ENCODE results near the genes PAFAH1B3, LIPE and TEX101.

DNA sequence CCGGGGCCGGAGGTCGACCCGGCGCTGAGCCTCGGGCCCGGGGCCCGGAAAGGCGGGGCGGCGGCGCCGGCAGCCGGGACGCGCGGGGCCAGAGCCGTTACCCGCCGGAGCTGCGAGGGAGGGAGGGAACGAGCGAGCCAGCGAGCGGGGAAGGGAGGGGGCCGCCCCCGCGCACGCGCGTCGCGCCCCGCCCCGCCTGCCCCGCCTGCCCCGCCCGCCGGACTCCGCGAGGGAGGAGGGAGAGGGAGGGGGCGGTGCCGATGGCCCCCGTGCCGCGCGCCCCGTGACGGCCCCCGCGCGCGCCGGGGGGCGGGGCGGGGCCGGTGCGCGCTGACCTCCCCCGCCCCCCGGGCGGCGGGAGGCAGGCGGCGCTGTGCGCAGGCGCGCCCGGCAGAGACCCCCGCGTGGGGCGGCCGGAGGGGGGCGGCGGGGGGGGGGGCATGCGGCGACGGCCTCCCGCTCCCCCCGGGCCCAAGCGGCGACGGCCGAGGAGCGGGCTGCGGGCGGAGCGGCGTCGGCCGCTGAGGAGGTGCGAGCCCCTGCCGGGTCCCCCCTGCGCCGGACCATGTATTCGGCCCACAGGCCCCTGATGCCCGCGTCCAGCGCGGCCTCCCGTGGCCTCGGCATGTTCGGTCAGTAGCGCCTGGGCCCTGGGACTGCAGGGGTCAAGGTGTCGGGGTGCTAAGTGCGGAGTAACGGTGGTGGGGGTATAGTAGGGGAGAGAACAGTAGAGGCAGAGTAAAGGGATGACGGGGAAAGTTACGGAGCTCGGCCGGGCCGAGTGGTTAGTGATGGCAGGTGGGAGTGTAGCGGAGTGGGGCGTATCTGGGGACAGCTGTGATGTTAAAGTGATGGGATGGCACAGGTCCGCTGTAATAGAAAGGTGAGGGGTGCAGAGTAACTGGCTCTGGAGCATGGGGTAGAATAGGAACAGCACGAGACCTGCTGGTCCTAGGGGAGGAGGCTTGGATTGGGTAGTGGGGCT lies 15.4 kb downstream of the CIC start:
- PRO-cap: bidirectional peak, plus-strand start at position 352 of the sequence, minus-strand start at position 112 of the sequence

- PRO-cap: no peak
Measured at GRCh38 chr19:42294148-42295070, 7.5 kb upstream of the PRR19 start.

DNA sequence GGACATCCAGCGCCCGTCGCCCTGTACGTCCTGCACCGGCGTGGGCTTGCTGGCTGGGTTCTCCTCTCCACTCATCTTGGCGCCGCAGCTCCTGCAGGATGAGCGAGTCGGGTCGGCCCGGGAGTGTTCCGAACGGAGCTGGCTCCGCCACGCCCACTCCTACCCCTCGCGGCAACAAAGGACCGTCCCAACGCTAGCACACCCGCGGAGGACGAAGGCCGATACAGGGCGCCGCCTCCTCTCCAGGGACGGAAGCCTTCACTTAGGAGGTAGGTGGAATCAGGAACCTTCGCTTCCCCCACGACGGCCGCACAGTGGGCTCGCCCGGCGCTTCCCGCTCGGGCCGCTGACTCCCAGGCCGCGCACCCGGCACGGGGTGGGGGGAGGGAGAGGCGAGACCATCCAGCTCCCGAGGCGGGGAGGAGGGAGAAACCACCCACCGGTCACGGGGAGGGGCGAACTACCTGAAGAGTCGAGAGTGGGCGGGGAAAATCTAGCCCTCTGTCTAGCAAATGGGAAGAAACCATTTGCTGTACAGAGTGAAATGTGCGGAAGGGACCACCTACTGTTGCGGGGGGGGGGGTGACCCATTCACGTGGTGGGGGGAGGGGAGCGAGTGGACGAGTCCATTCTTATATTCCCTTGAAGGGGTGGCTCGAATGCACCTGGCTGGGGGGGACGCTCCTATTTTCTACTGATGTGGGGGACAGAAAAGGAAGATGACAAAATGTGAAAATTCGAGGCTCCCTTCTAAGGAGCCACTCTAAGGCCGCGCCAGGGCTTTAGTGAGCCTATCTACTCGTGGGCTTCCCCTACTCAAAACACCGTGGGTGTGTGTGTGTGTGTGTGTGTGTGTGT lies at the start of gene PAFAH1B3:
Gene PAFAH1B3 (minus strand): TSS at position 390 of the 858 bp plus-strand sequence.
- PRO-cap: bidirectional peak, plus-strand start at position 205 of the sequence, minus-strand start at position 100 of the sequence

GRCh38 chr19:42376937-42377378 lies 13.1 kb downstream of the CNFN start:
- PRO-cap: no peak

GRCh38 chr19:42427104-42427516 lies at the start of gene LIPE:
Gene LIPE (minus strand): TSS chr19:42427388.
- PRO-cap: no peak

GRCh38 chr19:42458890-42459616 lies 16.3 kb upstream of the CXCL17 start:
- PRO-cap: no peak

DNA sequence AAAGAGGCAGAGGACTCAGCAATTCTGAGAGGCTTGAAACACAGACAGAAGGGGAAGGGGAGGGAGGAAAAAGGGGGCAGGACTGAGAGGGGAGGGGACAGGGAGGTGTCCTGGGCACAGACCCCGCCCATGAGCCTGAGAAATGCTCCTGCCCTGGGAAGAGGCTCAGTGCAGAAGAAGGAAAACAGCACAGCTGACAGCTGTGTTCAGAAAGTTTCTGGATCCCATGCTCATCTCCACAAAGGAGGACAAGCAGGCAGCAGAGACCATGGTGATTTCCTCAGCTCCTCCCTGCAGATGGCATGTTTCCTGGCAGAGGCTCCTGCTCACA lies 59.2 kb upstream of the CEACAM8 start:
- PRO-cap: no peak

DNA sequence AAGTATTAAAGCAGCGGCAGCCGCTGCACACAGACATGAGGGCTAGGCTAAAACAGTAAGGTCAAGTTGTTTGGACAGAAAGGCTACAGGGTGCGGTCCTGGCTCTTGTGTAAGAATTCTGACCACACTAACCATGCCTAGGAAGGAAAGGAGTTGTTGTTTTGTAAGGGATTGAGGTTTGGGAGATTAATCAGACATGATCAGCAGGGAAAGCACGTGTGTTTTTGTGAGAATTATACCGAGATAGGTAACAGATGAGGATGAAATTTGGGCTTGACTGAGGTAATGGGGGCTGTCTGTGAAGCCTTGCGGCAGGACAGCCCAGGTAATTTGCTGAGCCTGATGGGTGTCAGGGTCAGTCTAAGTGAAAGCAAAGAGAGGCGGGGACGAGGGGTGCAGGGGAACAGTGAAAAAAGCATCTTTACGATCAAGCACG lies 27.9 kb upstream of the CD177 start:
- PRO-cap: no peak

DNA sequence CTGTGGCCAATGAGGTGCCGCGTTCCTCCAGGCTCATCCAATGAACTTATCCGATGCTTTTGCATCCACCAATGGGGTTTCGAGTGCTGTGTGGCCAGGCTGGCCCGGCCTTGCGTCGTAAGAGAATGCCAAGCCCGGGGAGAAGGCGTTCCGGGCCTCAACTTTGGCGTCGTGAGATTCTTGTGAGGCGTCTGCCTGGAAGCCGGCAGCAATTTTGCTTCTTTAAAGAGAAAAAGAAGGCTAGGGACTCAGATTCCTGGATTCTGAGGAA lies at the start of gene TEX101:
Gene TEX101 (plus strand): TSS at position 120 of the 271 bp plus-strand sequence.
- PRO-cap: no peak

DNA sequence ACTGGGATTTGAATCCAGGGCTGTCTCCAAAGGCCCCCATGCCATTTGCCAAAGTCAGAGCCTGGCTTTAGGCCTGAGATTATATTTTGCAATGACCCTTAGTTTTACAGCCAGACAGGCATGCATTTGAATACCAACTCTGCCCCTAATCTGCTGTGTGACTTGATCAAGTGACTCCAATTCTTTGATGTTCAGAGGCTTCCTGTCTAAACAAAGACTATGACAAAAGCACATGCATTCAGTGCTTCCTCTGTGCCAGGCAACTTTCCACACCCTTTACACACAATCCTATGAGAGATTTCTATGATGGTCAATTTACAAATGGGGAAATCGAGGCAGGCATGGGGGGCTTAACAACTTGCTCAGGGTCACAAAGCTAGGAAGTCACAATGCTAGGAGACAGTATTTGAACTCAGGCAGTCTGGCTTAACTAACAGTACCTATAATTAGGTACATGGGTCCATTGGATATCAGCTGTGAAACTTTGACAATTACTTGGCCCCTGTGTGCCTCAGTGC lies 3.7 kb upstream of the LYPD3 start:
- PRO-cap: no peak

DNA sequence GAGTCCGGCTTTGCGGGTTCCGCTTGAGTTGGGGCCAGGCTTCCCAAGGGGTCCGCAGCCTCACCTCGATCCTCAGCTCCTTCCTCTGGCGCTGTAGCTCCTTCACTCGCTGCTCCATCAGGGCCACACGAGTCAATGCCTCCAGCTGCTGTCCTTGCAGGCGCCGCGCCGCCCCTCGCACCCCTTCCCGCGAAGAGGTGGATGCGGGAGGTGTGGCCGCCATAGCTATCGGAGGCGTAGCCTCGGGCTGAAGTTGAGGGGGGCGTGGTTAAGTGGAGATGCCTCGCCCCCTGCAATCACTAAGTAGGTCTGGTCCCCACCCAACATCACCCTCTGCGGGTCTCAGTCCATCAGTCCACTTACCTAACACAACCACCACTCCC lies 2.5 kb downstream of the PHLDB3 start:
- PRO-cap: no peak

DNA sequence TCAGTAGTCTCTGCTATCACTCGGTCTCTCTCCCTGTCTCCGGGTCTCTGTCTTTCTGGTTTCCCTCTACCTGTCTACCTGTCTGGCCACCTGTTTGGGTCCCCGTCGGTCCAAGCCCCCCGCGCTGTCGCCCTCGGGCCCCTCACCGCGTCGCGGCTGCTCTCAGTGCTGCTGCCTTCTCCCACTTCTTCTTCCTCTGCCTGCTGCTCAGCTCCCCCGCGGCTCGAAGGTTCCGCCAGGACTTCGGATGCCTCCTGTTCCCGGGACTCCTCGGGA lies 848 bp downstream of the PHLDB3 start:
- PRO-cap: unidirectional peak, minus-strand start at position 198 of the sequence

DNA sequence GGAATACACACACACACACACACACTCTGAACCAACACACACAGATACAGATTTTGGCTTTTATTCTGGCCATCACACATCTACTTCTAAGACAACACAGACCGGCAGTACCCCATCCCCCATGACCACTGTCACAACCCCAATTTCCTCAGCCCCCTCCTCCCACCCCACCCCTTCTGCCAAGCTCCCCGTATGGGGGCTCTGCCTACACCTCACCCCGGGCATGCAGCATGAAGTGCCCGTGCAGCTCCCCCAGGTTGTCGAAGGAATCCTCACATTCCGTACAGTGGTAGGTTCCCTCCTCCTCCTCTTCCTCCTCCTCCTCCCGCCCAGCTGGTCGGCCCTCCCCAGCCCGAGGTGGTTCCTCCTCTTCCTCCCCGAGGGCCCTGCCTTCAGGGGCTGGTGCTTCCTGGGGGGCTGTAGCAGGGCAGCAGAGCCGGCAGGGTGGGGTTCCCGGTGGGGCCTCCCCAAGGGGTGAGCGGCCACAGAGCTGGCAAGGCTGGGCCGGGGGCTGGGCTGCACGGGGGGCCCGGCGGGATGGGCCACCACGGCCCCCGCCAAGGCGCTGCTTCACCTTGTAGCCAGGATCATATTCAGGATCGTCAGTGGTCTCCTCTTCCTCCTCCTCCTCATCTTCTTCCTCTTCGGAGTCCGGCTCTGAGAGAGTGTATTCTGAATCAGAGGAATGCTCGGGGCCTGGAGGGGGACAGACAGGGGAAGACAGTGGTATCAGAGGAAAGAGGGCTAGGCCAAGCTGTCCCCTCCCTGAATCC lies 4.3 kb upstream of the SRRM5 start:
- PRO-cap: no peak

- PRO-cap: no peak
Measured at GRCh38 chr19:43665077-43665884, 4.7 kb downstream of the PLAUR start.

- PRO-cap: unidirectional peak, minus-strand start at chr19:43701111; bidirectional peak, plus-strand start at chr19:43701587, minus-strand start at chr19:43701446
Measured at GRCh38 chr19:43700849-43701889, 14.7 kb upstream of the IRGC start.

DNA sequence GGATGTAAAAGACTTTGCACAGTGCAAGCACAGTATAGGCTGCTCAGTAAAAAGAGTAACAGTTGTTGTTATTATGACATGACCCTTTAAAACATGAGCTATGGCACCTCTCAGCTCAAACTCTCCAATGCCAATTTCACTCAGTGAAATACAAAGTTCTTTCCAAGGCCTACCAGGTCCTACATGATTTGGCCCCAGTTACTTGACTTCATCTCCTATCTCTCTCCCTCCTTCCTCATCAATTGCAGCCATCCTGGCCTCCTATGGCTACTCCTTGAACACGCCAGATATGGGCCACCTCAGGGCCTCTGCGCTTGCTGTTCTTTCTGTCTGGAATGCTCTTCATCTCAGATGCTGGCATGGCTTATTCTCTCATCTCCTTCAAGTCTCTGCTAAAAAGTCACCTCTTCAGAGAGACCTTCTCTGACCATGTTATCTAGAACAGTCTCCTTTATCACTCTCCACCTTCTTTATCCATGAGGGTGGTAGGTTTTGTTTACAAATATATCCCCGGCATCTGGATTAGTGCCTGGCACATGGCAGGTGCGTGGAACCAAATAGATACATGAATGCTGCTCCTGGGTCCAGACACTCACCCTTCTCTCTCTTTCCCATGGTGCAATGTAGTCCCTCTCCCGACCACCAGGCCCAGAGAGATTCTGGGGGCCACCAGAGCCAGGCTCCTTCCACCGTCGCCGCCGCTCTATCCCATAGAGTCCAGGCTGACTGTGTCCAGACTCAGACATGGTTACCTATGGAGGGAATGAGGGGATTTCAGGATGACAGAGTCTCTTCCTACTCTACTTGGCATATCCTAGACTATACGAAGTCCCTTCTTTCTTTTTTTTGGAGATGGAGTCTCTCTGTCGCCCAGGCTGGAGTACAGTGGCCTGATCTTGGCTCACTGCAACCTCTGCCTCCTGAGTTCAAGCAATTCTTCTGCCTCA lies 4.5 kb downstream of the SMG9 start:
- PRO-cap: no peak

GRCh38 chr19:43754136-43754821 lies 483 bp downstream of the SMG9 start:
- PRO-cap: bidirectional peak, plus-strand start at chr19:43754752, minus-strand start at chr19:43754571

- PRO-cap: no peak
Measured at GRCh38 chr19:43866492-43867054, 17.2 kb downstream of the ZNF404 start.

GRCh38 chr19:44032780-44033150 lies 7.6 kb downstream of the ZNF222 start:
- PRO-cap: no peak

DNA sequence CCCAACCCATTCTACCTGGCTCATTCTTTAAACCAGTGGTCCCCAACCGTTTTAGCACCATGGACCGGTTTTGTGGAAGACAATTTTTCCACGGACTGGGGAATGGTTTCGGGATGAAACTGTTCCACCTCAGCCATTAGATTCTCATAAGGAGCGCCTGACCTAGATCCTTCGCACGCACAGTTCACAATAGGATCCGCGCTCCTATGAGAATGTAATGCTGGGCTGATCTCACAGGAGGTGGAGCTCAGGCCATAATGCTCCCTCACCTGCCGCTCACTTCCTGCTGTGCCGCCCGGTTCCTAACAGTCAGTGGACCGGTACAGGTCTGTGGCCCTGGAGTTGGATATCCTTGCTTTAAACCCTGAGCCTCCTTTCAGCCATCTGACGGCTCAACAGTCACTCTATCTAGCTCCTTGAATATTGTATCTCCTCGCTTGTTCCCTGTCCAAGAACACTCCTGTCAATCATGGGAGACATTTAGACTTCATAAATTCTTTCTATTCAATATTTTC lies 719 bp upstream of the ZNF223 start:
- PRO-cap: bidirectional peak, plus-strand start at position 298 of the sequence, minus-strand start at position 181 of the sequence

Measured in ileum (tissue), 1 donor.